Glomerular endothelial cell (primary cell): Measurements from ENCODE around the gene BTG1.

DNA sequence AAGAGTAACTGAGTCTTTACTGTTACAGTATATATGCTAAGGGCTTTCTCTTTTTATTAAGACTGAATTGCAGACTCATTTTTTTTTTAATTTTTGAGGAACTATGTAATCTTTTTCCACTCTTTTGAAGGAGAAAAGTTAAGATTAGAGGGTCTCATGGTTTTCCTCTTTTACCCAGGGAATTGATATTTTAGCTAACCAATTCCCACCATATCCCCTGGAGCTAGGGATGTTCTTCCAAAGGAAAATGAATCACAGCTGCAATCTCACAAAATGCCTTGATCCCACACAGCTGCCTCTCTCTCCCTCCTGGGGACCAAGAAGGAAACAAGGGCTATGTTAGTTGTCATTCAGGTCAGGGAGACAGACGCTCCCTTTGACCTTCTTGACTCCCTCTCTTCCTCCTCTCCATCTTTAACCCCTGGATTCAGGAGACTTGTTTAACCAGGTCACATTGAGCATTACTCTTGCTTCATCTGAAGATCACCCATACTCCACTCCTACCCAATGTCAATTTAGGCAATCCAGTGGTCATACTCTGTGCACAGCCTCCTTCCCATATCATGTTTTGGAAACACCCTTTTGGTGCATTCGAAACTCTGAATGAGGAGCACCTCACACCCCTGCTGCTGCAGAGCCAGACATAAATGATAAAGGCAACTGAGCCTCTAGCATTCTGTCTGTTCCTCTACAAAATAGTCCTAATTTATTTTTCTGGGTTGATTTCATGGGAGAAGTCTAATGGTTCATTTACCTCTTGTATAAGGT is 9.4 kb downstream of the DCN start:
- RAMPAGE, long total RNA: no peak

DNA sequence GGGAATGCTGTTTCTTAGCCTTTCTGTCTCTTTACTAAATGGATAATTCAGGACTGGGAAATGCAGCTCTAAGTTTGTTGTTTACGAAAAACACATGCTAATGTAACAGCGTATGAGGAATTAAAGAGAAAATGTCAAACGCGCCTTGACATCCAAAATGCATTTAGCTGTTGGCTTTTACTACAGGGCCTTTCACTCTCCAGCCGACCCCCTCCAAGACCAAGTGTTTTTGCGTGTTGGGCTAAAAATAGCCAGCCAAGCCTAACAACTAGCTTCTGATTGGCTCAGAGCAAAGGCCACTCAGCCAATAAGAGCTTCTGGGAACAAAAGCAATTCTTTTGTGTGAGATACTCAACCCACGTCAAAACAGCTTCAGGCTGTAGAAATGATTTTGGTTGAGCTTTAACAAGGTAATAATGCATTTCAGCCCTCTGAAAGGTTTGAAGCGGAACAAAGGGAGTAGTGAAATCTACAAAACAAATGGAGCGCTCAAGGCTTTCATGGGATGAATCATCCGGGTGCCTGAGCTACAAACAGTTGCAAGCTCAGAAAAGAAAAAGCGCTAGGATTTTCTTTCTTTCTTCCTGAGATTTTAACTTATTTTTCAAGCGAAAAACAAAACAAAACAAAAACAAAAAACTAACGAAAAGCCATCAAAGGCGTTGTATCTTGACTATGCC is 198.8 kb upstream of the DCN start:
- RAMPAGE, long total RNA: no peak

GRCh38 chr12:91562419-91562914 is 379.9 kb upstream of the DCN start:
- RAMPAGE, long total RNA: no peak

DNA sequence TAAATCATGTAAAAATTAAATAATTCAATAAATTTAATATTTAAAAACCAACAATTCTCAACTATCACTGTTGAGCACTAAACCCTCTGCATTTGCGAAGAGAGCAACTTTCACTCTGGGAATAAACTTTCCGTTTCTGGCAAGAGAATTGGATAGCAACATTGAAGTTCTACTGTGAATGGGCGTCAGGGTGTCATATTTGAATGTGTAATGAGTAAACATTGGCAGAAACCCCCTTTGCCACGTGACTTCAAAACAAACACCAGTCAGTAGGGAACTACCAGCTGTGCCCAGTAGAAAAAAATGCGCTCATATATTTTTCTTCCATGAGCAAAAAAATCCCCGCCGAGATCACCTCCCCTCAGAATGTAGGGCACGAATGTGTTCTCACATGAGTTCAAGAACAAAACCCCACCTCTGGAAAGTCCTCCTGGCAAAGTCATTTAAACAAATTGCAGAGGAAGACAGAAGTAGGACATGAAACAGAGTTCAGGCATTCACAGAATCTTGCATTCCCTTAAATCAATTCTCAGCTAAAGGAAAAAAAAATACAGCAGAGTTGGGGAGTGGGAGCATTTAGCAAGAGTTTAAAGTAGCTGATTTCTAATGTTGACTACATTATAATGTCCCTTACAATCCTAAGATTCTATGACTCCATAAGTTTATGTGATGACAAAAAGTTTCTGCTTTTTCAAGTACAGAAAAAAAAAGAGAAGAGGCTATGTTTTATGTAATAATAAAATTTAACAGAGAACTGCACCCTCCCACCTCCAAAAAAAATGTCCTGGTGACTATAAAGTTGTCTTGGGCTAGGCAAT is 80.5 kb downstream of the BTG1 start:
- RAMPAGE, long total RNA: no peak

- RAMPAGE, long total RNA: no peak
Observed at GRCh38 chr12:92070924-92071540, 74.6 kb downstream of the BTG1 start.

GRCh38 chr12:92075354-92076003 is 70.2 kb downstream of the BTG1 start:
- RAMPAGE, long total RNA: no peak

GRCh38 chr12:92109574-92110027 is 36.0 kb downstream of the BTG1 start:
- RAMPAGE, long total RNA: no peak

DNA sequence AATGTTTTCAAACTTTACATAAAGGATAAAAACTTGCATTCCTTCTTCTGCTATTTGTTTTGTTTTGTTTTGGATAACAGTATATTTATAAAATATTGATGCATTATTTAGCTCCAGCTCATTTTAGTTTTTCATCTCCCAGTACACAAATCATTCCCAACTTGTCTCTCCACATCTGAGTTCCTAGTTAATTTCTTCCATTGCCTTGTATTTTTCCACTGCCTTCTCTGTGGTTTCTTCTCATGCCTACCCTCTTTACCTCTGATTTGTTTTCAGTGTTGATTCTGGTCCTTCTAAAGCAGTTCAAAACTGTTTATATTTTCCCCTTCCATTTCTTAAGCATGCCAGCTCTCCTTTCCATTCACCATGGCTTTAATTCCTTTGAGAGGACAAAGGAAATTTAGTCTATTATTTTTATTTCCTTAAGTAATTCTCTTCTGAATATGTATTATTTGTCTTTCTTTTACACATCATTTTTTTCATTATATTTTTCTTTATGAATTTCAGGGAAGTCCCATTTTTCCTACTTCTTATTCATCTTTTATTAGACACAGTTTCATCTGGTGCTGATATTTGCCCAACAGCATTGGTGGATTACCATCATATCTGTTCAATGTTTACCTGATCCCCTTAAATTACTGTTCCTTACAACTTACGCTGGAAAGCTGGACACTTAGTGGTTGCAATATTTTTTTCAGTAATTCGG is 24.5 kb downstream of the BTG1 start:
- RAMPAGE, long total RNA: no peak

GRCh38 chr12:92128253-92129200 is 17.1 kb downstream of the BTG1 start:
- RAMPAGE, long total RNA: no peak

DNA sequence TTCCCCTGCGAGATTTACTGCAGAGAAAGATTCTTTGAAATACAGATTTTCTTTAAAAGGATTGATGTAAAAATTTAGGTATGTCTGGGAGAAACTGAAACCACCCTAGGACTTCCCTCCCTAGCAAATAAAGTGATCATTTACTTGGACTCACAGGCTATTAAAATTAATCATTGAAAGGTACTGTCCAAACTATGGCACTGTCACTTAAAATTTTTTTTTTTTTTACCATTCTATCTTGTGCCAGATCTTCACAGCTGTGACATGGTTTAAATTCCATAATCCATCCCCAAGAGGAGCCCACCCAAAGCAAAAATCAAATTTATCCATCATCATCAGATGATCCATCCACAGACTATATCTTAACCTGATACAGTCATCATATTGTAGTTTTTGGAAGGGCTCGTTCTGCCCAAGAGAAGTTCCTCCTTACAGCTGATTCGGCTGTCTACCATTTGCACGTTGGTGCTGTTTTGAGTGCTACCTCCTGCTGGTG is 1.9 kb downstream of the BTG1 start:
- RAMPAGE, long total RNA: no peak

GRCh38 chr12:92145481-92145936 is at the start of gene BTG1:
Gene BTG1, minus strand, starts transcription at chr12:92145846.
- RAMPAGE, long total RNA: start-site peak on the minus strand at chr12:92145844-92145853, 110 and 57 reads in 2 replicates

DNA sequence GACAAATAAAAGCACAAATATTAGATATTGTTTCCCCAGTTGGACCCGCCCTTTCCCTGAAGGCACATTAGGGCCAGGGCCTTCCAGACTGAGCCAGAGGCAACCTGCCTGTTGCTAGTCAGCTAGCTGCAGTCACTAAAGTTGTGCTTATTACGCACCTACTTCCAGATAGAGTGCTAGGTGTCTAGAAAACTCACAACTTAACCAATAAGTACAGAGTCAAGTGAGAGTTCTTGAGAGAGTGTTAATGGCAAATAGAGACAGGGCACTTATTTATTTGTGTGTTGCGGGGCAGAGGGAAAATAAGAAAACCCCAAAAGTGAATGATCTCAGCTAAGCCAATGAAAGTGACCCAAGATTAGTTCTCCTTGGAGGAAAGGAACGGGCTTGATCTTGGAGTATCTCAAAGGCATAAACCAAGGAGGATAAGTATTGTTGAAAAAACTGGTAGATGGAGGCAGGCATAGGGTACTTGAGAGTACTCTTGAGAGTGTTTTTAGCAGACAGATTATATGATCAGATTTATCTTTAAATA is 3.1 kb upstream of the BTG1 start:
- RAMPAGE, long total RNA: no peak

DNA sequence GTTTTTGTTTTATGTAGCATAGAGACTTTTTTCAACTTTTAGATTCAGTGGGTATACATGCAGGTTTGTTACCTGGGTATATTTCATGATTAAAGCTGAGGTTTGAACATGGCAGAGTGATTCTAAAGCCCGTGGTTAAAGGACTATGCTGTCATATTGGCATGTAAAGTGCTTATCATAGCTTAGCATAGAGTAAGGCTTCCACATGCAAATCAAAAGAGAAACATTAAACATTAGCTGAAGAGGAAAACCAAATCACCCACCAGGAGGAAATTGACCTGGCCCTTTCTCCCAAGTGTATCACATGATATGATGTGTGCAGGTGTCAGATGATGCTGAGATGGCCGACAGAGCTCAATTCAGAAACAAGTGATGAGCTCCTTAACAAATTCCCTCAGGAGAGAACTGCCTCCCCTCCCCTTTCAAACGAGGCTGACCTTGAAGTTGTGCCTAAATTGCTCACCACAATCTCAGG is 217.1 kb upstream of the BTG1 start:
- RAMPAGE, long total RNA: no peak

DNA sequence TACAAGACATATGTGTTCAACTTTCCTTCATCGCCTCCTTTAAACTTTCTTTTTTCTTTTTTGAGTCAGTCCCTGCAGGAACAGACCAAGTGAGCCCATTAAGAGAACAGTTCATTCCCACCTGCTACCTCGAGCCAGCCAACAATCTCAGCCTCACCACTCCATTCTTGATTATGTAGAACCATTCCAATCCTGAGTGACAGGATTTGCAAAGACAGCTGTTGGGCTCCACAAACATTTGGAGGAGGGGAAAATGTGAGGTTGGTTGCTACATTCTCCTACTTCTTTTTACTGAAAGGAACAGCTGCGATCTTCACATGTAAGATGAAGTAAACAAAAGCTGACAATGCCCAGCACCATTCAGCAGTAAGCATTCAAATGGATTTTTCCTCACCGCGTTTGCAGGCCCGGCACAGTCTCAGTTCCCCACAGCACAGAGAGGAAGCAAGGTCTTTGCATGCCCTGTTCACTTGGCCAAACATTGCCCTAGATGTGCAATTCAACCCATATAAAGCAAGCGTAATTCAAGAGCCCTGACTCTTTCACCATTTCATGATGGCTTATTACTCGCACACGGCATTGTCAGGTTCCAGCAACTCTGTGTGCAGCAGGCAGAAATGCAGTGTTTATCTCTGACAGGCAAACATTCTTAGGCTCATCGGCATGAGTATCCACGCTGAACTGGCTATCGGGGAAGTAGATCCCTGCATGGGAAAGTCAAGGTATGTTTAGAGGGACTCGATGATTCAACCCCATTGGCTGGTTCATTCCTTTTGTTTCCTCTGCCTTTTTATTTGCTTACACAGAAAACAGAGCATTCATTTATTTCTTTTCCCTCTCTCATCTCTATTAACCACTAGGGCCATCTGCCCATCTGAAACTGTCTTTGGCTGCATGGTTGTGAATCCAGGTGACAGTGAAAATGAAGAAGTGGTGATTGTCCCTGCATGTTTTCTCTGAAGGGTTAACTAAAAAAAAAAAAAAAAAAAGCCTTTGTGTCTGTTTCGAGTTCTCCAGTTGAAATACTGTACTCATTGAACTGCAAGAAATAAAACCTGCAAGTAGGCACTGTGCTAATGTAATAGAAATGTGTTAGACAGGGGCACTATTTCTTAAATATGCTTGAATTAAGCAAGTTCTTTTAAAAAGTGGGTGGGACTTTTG is 236.1 kb upstream of the PLEKHG7 start:
- RAMPAGE, long total RNA: no peak

- RAMPAGE, long total RNA: no peak
Observed at GRCh38 chr12:92467687-92468861, 234.7 kb upstream of the PLEKHG7 start.

GRCh38 chr12:92552176-92552375 is 150.7 kb upstream of the PLEKHG7 start:
- RAMPAGE, long total RNA: no peak

GRCh38 chr12:92780121-92780470 is 77.3 kb downstream of the PLEKHG7 start:
- RAMPAGE, long total RNA: no peak

- RAMPAGE, long total RNA: no peak
Observed at GRCh38 chr12:92864802-92865074, 64.4 kb downstream of the EEA1 start.

- RAMPAGE, long total RNA: no peak
Observed at GRCh38 chr12:92927831-92928399, 1.2 kb downstream of the EEA1 start.

GRCh38 chr12:93166771-93167333 is 210.9 kb upstream of the NUDT4 start:
- RAMPAGE, long total RNA: no peak